Right lobe of liver (tissue), 4 donors: Measurements from ENCODE around the genes AHNAK, SLC3A2, PLAAT5 and PLAAT4.

DNA sequence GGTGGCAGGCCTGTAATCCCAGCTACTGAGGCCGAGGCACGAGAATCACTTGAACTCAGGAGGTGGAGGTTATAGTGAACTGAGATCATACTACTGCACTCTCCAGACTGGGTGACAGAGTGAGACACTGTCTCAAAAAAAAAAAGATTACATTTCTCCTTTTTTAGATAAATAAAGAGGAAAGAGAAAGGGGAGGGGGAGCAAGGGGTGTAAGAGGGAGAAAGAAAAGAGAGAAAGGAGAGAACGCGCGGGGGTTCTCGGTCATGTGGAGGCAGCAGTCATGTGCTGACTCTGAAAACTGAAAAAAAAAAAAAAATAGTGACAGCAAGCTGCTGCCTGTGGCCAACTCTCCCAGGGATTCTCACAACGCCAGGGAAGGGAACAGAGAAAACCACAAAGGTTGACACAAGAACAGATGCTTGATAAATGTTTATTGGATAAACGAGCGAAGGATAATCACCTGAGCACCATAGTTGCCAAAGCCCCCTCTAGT is 14.3 kb downstream of the SCGB1A1 start:
- PRO-cap, 4 experiments = no peak in any of the 4 experiments
- RAMPAGE, long total RNA, 2 experiments = no peak in any of the 2 experiments

GRCh38 chr11:62541429-62542123 is 5.0 kb downstream of the AHNAK start:
- PRO-cap, 4 experiments = no peak in any of the 4 experiments
- RAMPAGE, long total RNA, 2 experiments = no peak in any of the 2 experiments

GRCh38 chr11:62546639-62547004 is at the start of gene AHNAK:
AHNAK (minus strand) TSS chr11:62546806.
- PRO-cap, 4 experiments = peak in 4 of 4 experiments; most common plus-strand start chr11:62546900 (in 3); most common minus-strand start chr11:62546806 (in 4)
- RAMPAGE, long total RNA, 2 experiments = start-site peak on the minus strand in 2 of 2 experiments, at chr11:62546720-62546807 at its widest, 5,357 to 6,110 reads per replicate

GRCh38 chr11:62591731-62592736 is 711 bp upstream of the TUT1 start:
- PRO-cap, 4 experiments = peak in 4 of 4 experiments; most common plus-strand start chr11:62591837 (in 3); most common minus-strand start chr11:62592167 (in 2)
- RAMPAGE, long total RNA, 2 experiments = no peak in any of the 2 experiments

- PRO-cap, 4 experiments = no peak in any of the 4 experiments
- RAMPAGE, long total RNA, 2 experiments = no peak in any of the 2 experiments
These were observed 3.1 kb upstream of the MTA2 start for GRCh38 chr11:62604603-62605419.

DNA sequence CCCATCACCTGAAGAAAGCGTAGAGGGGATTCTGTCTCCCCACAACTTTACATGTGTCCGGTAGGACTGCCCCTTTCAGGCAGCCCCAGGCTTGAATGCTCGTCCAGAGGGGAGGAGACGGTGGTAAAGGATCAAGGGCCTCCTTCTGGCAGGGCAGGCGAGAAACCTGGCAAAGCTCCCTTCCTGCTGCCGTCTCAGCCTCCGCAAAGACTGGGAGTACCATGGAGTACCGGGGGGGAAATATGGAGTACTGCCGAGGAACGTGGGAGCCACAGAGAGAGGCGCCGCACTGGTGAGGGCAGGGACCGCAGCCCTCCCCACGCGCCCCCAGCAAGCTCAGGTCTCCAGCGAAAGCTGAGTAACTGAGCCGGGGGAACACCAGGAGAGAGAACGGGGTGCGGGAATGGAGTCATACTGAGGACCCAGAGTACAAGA is 929 bp downstream of the EML3 start:
- PRO-cap, 4 experiments = peak in 2 of 4 experiments; most common plus-strand start position 357 of the sequence (in 2)
- RAMPAGE, long total RNA, 2 experiments = start-site peak on the plus strand in 1 of 2 experiments, centred at position 189 of the sequence, 6 reads per replicate

GRCh38 chr11:62665372-62666183 is 466 bp downstream of the CSKMT start:
- PRO-cap, 4 experiments = peak in 4 of 4 experiments; most common plus-strand start chr11:62665592 (in 2); most common minus-strand start chr11:62665518 (in 2)
- RAMPAGE, long total RNA, 2 experiments = start-site peak on the plus strand in 2 of 2 experiments, at chr11:62665418-62665423 at its widest, 40 to 89 reads per replicate

DNA sequence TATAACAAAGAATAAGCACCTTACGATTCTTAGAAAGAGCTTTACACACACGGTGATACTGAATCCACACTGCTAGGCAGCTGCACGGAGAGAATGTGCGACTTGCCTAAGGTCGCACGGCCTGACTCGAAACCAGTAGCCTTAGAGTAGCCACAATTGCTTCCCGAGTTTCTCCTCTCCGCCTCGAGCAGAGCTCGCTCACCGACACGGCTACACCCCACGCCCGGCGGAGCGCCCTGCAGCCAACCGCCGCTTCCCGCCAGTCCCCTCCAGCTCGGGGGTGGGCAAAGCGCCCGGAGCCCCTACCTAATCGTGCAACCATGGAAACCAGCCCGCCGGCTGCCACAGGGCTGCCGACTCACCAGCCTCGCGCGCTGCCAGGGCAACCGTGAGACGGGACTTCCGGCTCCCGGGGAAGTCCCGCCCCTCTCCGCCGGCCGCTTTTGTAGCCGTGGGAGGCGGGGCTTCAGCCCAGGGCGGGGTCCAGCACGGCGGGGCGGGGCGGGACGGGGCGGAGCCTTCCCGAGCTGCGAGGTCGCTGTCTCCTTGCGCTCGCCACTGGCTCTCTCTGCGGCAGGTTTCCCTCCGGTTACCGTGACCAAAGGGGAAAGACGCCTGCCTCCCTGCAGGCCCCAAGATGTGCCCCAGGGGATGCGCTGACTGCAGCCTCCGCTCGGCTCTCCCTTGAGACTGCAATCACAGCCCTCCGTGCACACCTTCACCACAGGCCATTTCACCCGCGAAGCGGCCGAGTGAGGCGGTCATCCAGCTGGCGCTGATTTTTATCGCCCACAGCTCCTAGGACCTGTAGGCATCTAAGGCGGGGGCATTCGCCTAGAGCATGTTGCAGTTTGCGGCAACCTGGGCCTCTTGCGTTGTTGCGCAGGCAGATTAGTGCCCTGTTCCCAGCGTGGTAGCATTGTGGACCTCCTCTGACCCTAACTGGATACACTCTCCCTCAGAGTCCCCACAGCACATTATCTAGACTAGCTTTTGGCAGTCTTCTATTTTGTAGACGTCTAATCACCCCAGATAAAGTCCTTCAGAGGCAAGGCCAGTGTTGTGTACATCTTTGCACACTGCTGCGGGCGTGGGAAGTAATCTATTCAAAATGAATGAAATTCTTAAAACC is 961 bp downstream of the BSCL2 start:
- PRO-cap, 4 experiments = peak in 4 of 4 experiments; most common plus-strand start position 507 of the sequence (in 3); most common minus-strand start position 360 of the sequence (in 3)
- RAMPAGE, long total RNA, 2 experiments = start-site peak on the minus strand in 2 of 2 experiments, centred at positions 372 to 381 of the sequence, 499 to 1,002 reads per replicate

DNA sequence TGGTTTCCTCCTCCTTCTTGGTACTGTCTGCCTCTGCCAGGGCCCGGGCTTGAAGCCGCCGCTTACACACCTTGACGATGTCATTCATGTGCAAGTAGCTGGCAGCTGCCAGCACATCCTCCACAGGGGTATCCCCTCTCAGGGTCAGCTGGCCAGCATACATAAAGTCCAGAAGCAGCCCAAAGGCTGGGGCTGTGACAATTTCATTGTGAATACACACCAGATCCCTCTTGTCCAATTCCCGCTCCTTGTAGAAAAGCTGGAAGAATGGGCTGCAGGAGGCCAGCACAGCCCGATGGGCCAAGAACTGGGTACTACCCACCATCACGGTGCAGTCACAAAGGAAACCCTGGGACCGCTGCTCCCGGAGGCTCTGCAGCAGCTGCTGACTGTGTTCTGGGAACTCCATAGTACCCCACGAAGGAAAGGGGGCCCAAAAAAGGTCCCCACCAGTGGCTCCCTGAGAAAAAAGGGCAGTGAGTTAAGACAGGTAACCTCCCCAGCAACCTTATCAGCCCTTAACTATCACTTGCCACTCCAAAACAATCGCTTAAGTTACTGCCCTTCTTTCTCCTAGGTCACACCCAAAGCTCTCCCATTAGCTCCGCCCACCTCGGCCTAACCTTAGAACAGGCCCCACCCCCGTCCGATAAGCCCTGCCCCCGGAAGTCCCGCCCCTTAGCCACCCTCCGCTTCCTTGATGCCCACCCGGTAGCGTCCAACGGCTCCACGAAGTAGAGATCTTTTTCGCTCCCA is 526 bp downstream of the ZBTB3 start:
- PRO-cap, 4 experiments = peak in 4 of 4 experiments; most common plus-strand start position 685 of the sequence (in 4); most common minus-strand start position 595 of the sequence (in 3)
- RAMPAGE, long total RNA, 2 experiments = no peak in any of the 2 experiments

- PRO-cap, 4 experiments = no peak in any of the 4 experiments
- RAMPAGE, long total RNA, 2 experiments = start-site peak on the plus strand in 1 of 2 experiments, at chr11:62789041-62789369 at its widest, 63 to 64 reads per replicate
These were observed 2.0 kb downstream of the TMEM179B start for GRCh38 chr11:62788835-62789915.

DNA sequence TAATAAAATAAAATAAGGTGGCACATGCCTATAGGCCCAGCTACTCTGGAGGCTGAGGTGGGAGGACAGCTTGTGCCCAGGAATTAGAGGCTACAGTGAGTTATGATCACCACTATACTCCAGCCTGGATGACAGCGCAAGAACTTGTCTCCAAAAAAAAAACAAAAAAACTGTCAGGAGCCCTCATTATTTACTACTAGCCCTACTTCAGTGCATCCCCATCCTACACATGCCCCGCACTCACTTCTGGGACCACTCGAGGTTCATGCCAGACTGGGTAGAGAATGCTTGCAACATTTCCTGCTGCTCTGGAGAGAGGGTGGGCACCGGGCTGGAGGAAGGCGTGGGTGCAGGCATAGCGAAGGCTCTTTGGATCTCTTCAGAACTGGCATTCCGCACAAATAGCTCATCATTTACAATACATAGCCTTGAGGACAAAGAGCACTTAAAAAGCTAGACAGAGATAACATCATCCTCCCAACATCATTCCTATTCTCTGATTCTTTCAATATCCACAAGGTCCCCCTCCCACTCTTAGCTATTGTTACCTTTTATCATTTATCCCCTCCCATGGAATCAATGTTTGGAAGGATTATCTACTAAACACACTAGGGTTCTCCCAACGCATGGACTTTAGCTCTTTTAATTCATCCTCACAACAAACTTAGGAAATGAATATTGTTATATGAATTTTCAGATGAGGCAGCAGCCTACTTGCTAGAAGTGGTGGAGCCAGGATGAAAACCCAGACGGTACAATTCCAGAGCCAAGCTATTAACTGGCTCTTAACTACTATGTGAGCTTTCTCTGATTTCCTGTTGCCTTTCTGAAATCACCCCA is 2.4 kb upstream of the TMEM223 start:
- PRO-cap, 4 experiments = no peak in any of the 4 experiments
- RAMPAGE, long total RNA, 2 experiments = no peak in any of the 2 experiments

DNA sequence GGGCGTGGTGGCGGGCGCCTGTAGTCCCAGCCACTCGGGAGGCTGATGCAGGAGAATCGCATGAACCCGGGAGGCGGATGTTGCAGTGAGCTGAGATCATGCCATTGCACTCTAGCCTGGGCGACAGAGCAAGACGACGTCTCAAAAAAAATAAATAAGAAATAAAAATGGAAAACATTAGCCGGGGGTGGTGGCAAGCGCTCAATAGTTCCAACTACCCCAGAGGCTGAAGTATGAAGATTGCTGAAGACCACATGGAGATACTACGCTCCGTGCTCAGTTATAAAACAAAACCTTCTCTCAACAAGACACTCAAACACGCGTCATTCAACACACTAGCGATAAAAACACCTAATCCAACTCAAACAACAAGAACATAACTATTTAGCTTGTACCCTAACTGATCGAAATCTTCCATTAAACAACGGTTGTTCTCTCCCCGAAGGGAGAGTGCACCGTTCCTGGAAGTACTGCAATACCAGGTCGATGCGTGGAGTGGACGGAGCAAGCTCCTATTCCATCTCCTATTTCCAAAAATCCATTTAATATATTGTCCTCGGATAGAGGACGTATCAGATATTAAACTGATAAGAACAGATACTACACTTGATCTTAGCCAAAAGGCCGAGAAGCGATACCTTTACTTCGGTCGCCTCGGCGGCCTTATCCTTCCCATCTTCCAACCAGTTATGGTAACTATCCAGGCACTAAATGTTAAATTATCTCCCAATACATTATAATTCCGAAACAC is 2.0 kb upstream of the WDR74 start:
- PRO-cap, 4 experiments = peak in 4 of 4 experiments; most common plus-strand start position 315 of the sequence (in 2); most common minus-strand start position 256 of the sequence (in 4)
- RAMPAGE, long total RNA, 2 experiments = no peak in any of the 2 experiments

DNA sequence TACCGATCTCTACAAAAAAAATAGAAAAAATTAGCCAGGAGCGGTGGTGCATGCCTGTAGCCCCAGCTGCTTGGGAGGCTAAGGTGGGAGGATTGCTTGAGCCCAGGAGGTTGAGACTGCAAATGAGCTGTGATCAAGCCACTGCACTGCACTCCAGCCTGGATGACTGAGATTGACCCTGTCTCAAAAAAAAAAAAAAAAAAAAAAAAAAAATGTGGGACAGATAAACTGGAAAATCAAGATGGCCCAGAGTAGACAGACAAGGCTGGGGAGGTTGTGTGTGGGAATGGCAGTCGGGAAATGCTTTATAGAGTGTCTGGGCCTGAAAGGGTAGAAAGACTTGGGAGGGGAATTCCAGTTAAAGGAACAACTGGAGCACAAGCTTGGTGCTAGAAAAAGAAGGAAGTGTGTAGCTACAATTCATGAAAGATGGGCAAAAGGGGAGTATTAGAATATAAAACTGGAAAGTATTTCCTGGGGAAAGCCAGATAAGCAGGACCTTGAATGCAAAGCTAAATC is 18.2 kb upstream of the WDR74 start:
- PRO-cap, 4 experiments = no peak in any of the 4 experiments
- RAMPAGE, long total RNA, 2 experiments = no peak in any of the 2 experiments

DNA sequence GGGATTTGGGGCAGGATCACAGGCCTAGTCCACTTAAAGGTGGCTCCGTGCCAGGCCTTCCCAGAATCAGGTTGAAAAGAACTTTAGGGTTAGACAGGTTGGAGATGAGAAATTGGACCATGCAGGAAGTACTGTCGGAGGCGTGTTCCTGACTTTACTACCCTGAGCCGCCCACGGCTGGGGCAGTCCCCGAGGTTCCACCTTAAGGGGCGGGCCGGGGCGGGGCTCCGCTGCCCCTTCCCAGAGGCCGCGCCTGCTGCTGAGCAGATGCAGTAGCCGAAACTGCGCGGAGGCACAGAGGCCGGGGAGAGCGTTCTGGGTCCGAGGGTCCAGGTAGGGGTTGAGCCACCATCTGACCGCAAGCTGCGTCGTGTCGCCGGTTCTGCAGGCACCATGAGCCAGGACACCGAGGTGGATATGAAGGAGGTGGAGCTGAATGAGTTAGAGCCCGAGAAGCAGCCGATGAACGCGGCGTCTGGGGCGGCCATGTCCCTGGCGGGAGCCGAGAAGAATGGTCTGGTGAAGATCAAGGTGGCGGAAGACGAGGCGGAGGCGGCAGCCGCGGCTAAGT is at the start of gene SLC3A2:
Gene SLC3A2 (plus strand): TSS at position 266 of the 571 bp plus-strand sequence.
- PRO-cap, 4 experiments = peak in 4 of 4 experiments; most common plus-strand start position 266 of the sequence (in 4); most common minus-strand start position 150 of the sequence (in 4)
- RAMPAGE, long total RNA, 2 experiments = start-site peak on the plus strand in 2 of 2 experiments, centred at positions 268 to 272 of the sequence, 1,181 to 1,551 reads per replicate

DNA sequence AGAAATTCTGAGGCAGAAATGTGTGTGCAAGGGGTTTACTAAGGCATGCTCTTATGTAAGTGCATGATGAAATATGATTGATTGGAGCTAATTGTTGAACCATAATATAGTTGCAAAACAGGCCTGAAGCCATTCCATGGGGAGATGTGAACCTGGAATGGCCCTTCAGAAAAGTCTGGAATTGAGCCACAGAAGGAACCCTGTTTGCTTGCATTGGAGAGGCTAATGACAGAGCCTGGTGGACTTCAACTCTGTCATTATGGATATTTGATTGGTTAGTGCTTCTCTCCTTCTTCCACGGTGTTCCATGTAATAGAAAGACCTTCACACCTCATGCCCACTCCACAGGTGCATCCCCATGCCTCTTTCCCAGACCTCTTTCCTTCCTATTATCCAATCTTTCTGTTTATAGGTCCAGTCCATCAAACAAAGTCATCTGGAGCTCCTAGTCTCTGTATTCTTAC is 2.3 kb downstream of the SLC22A25 start:
- PRO-cap, 4 experiments = peak in 4 of 4 experiments; most common plus-strand start position 132 of the sequence (in 3); most common minus-strand start position 230 of the sequence (in 1)
- RAMPAGE, long total RNA, 2 experiments = no peak in any of the 2 experiments

DNA sequence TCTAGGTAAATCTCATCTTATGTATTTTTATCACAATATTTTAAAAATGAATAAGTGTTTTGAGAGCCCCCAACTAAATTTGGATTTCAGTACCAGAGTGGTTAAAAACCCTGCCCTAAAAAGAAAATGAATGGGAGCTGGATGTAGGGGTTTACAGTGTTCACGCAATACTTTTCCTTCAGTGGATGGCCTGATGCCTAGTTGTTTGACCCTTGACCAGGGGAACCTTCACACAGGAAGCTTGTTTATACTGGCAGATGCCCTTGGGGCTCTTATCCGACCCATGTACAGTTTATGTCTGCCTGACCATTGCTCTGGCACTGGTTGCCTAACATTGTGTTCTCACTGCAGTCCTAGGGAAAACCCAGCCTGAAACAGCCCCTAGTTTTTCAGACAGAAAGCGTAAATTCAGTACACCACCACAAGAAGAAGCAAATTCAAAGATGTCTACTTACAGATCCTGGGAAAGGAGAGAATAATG is 35.0 kb downstream of the SLC22A9 start:
- PRO-cap, 4 experiments = peak in 3 of 4 experiments; most common plus-strand start position 348 of the sequence (in 2)
- RAMPAGE, long total RNA, 2 experiments = no peak in any of the 2 experiments

DNA sequence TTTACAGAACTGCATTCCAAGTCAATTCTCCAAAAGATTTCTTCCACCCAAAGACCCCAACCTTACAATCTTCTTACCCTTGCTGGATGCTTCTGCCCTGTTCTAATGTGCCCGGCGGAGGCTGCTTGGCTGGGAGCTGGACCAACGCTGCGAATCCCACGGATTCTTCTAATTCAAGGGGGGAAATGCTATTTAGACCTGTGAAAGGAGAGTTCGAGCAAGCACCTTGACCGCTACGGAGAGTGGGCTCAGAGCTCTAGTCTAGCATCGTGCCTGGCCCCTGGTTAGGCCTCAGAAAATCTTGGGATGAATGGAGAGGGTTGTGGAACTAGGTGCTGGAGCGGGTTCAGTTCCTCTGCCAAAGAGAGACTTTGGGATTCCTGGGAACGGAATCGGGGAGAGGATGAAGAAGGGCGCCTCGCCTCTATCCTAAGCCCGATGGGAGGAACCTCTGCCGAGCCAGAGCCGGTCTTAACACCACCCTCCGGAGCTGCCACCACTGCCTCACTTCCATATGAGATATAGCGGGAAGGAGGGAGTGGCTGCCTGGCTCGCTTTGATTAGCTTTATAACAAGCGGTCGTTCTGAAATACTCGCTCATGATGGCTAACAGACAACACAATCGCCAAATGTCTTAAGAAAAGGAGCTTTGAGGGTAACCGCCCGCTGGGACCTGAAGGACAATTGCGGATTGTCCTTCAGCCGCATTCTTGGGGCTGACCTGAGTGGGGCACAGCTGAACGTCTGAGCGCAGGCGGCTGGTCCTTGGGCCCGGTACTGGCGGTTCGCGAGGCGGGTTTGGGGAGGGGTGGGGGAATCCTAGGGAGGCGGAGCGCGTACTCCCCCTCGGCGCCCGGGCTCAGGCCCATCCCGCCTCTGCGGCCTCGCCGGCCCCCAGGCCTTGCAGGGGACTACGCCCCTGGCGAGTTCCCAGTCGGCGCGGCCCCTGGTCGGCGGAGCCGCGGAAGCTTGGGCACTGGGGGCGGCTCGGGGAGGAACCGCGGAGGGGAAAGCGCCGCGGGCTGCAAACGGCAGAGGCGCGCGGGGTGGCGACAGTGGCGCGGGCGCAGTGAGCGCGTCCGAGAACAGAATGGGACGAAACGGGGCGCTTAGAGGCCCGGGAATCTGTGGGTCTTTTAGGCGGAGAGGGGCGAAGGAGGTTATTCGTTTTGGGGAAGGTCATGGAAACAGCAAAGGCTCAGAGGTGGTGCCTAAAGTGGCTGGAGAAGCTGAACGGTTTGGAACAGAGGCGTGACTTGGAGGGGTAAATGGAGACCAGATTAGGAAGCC is at the start of gene PLAAT5:
Gene PLAAT5 (minus strand): TSS at position 1,002 of the 1,290 bp plus-strand sequence.
- PRO-cap, 4 experiments = no peak in any of the 4 experiments
- RAMPAGE, long total RNA, 2 experiments = no peak in any of the 2 experiments

- PRO-cap, 4 experiments = no peak in any of the 4 experiments
- RAMPAGE, long total RNA, 2 experiments = no peak in any of the 2 experiments
These were observed 12.6 kb downstream of the LGALS12 start for GRCh38 chr11:63518587-63518857.

- PRO-cap, 4 experiments = peak in 4 of 4 experiments; most common plus-strand start chr11:63536848 (in 3); most common minus-strand start chr11:63536949 (in 1)
- RAMPAGE, long total RNA, 2 experiments = no peak in any of the 2 experiments
These were observed at the start of gene PLAAT4 for GRCh38 chr11:63536357-63537147. PLAAT4 (plus strand) TSS chr11:63536808.

- PRO-cap, 4 experiments = peak in 4 of 4 experiments; most common plus-strand start chr11:63537831 (in 3); most common minus-strand start chr11:63537443 (in 4)
- RAMPAGE, long total RNA, 2 experiments = no peak in any of the 2 experiments
These were observed 740 bp downstream of the PLAAT4 start for GRCh38 chr11:63537148-63537947.